A673 (cell line): Measurements from ENCODE around the genes SIRT1, MYPN and CCAR1.

GRCh38 chr10:62608045-62608536, 196.4 kb upstream of the ADO start:
- PRO-cap: no peak

DNA sequence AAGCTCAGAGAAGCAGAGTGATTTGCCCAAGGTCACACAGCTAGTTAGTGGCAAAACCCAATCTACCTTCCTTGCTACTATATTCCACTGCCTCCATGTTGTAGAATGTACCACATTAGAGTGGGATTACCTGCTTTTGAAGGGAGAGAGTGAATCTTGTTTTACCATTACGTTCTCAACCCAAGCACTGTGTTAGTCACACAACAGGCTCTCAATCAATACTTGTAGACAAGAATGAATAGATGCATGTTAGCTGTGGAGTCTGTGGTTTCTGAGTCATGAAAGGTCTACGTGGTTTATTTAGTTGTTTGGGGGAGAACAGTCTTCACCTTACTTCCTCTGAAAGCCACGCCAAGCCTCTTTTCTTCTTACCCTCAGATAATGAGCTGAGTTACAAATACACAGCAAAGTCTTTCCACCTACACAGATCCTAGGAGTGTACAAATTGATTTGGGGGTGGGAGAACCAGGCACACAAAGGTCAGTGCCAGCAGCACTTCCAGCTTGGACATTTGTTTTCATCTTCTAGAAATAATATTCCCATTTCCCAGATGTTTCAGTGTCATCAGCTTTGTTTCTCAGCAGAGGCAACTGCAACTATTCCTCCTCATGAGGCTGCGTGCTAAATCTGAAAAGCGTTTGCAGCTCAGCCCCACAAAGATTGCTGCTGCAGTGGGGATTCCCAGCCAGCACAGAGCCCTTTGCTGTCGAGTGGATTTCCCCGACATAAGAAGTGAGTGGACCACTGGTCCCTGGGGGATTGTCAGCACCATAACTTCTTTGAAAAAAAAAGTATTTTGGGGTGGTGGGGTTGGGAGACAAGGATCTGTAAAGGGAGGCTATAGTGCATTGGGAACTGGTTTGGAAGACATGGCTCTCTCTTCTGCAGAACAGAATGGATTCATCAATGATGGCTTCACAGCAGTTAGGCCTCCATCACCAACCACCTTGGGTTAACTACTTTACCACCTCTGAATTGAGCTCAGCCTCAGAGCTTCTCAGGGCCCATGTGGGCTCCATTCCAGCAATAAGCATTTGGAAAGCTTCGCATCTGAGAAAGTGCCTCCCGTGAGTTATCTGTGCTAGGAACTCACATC, 71.3 kb upstream of the ADO start:
- PRO-cap: no peak

- PRO-cap: no peak
Observed at GRCh38 chr10:63134193-63134854, 1.2 kb downstream of the NRBF2 start.

- PRO-cap: no peak
Observed at GRCh38 chr10:63153245-63154014, 20.3 kb downstream of the NRBF2 start.

- PRO-cap: no peak
Observed at GRCh38 chr10:63252246-63253242, 119.4 kb downstream of the NRBF2 start.

GRCh38 chr10:63255005-63255717, 122.0 kb downstream of the NRBF2 start:
- PRO-cap: no peak

- PRO-cap: no peak
Observed at GRCh38 chr10:63264295-63264936, 131.3 kb downstream of the NRBF2 start.

GRCh38 chr10:63707506-63707924, 186.3 kb downstream of the REEP3 start:
- PRO-cap: no peak

- PRO-cap: no peak
Observed at GRCh38 chr10:67700096-67700377, 4.0 kb upstream of the CTNNA3 start.

DNA sequence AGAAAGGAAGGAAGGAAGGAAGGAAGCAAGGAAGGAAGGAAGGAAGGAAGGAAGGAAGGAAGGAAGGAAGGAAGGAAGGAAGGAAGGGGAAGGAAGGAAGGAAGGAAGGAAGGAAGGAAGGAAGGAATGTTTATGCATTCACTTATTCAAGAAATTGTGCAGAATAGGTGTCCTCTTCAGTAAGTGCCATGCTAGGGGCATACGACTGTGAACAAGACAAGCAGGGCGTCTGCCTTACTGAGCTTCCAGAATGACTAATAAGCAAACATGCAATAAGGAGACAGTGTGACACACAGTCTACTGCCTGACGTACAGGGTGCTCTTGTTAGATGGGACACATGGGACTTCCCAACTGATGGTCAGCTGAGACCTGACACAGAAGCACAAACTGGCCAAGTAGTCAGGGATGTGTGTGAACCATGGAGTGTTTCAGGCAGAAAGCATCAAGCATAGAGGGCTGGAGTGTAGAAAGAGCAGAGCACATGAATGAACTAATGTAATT, 18.2 kb downstream of the DNAJC12 start:
- PRO-cap: bidirectional peak, plus-strand start at position 200 of the sequence, minus-strand start at position 231 of the sequence

GRCh38 chr10:67883885-67884874, at the start of gene SIRT1:
SIRT1 (plus strand) TSS chr10:67884656.
- PRO-cap: bidirectional peak, plus-strand start at chr10:67884659, minus-strand start at chr10:67884547

GRCh38 chr10:67954957-67955468, 70.6 kb downstream of the SIRT1 start:
- PRO-cap: no peak

GRCh38 chr10:68109104-68109691, at the start of gene MYPN:
MYPN (plus strand) TSS chr10:68109488.
- PRO-cap: no peak

DNA sequence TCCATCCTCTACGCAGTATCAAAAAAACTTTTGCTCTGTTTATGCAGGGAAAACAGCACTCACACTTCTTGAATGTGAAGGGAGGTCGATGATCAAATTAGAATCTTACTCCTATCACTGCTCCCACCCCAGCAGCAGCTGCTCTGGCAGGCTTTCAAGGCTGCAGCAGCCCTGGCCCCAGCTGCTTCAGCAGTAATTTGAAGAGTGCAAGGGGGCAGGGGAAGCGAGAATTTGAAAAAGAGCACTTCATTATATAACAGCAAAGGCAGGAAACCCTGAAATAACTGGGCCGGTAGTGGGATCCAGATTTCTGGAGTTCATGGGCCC, 44.8 kb downstream of the MYPN start:
- PRO-cap: no peak

DNA sequence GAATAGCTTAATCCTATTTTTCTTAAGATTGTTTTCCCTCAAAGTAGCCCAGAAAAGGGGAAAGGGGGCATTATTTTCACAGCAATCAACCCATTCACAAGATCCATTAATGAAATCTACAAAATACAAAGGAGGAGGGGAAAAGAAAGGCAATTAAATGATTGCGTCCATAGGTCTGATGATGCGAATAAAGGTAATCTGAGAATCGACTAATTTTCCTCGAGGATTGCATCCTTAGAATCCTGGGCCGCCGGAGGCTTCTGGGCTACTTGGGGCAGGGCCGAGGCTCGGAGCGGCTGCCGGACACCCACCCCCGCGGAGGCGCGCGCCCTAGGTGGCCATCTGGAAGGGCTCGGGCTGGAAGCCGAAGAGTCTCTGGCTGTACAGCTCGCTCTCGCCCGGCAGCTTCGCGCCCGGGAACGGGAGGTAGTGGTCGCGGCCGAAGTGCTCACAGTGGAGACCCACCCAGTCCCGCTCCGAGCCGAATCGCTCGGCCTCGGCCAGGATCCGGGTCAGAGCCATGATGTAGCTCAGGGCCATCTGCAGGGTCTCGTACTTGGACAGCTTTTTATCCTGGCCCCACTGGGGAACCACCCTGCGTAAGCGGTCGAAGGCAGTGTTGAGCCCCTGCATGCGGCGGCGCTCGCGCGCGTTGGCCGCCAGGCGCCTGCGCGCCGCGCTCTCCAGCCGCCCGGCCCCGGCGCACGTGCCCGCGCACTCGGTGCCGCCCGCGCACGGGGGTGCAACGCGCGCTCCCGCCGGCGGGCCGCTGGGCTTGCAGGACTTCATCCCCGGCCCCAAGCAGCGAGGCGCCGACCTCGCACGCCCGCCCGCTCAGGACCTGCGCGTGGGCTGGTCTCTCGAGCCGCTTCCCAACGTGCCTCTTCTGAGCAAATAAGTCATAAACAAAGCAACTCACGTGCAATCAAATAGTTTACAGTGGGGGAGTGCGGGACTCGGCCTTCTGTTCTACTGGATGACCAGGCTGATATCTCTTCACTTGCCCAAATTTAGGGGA, 715 bp downstream of the ATOH7 start:
- PRO-cap: bidirectional peak, plus-strand start at position 717 of the sequence, minus-strand start at position 618 of the sequence

DNA sequence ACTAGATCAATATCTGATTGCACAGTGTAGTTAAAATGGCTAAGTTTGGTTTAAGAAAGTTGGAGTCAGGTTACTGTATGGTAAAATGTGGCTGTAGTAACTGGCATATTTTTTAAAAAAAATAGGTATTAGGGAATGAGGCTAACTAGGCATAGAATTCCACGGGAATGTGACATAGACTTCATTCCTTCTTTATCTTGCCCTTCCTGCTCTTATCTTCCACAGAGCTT, 58.0 kb downstream of the TET1 start:
- PRO-cap: no peak

GRCh38 chr10:68720806-68721381, at the start of gene CCAR1:
CCAR1 (plus strand) TSS chr10:68721239.
- PRO-cap: bidirectional peak, plus-strand start at chr10:68721281, minus-strand start at chr10:68721180

DNA sequence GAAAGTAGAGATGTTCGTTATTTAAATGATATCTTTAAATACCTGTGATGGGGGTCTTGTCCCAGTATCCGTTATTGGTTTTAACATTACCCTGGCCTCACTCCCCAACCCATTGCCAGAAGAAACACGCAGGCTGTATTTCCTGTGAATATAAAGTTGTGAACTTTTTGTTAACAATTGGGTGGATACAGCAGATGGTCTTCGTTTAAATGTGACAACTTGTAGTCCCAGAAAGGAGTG, 852 bp downstream of the CCAR1 start:
- PRO-cap: no peak

DNA sequence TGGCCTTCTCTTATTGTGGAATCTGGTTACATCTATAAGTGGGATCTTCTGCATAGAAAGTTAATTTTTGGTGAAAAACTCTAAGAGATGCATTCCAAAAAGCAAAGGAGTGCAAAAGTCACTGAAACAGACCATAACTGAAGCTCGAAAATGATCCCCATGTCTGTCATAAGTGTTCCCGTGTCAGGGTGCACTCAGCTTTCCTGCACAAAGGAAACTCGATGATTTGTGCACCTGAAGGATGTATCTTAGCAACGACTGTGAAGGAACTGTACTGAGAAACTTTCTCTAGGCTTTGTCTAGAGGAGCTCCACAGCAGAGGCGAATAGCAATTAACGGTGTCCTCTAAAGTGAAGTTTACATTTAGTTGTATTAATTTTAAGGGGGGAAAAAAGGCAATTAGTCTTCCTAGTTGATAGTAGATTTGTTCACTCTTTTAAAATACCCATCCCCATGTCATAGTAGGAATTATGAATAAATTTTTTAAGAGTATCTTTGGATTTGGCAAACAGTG, 24.2 kb upstream of the DDX50 start:
- PRO-cap: no peak

GRCh38 chr10:69344539-69345043, 25.9 kb downstream of the HK1 start:
- PRO-cap: no peak